ENCODE results near the genes ZRANB1, DHX32, ADAM12 and CLRN3.

DNA sequence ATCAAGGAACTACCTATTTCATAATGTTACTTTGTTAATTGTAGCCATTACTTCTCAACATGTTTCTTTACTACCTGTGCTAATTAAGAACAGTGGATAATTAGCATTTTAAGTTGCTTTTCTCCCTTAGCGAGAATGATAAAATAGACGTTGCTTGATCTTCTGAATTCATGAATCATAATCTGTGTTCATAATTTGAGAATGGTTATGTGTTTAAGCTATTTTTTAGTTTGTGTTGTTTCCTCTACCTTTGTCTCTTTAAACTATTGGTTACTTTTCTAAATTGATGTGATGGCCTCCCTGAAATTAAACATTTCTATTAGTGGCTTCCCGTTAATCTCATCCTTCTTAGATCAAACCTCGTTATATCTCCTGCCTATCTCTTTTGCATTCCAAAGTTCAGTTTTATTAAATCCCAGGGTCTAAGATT, at the start of gene ZRANB1:
ZRANB1 (plus strand) TSS at position 289 of the 430 bp plus-strand sequence.
- PRO-cap: no peak
- RAMPAGE, long total RNA, 3 experiments: no peak in any of the 3 experiments

GRCh38 chr10:124942265-124943162, 591 bp downstream of the ZRANB1 start:
- PRO-cap: no peak
- RAMPAGE, long total RNA, 3 experiments: no peak in any of the 3 experiments

GRCh38 chr10:125092976-125094216, 65.5 kb upstream of the CTBP2 start:
- PRO-cap: no peak
- RAMPAGE, long total RNA, 3 experiments: no peak in any of the 3 experiments

DNA sequence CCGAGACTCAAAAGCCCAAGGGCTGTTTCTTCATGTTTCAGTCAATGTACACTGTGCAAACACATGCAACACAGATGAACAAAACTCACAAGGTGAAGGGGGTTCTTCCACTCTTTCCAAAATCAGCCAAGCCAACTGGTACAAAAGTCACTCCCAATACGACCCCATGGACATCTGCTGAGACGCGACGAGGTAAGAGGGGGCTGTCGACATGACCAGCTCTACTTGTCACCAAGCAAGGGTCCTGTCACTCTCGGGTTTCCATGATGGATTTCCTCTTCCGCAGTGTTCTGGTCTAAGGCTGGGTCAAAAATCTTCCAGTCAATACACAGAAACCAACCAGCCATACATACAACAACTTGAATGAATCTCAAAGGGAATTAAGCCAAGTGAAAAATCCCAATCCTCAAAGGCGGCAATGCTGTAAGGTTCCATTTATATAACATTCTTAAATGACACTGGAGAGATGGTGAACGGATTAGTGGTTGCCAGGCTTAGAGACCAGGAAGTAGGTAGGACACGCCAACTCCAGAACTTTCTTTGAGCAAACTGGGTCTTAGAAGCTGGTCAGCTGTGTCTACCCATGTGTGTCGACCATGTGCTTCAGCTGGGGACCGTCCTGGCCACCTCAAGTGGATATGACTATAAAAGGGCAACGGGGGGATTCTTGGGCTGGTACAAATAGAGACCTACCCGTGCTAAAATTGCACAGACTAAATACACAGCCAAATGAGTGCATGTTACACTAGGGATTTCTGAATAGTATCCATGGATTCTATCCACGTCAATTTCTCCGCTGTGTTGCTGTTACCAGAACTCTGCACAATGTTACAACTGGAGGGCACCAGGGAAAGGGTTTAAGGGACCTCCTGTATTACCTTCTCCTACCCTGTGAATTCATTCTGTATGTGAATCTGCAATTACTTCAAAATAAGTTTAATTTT, 95.0 kb upstream of the CTBP2 start:
- PRO-cap: no peak
- RAMPAGE, long total RNA, 3 experiments: no peak in any of the 3 experiments

- PRO-cap: no peak
- RAMPAGE, long total RNA, 3 experiments: no peak in any of the 3 experiments
These were observed 99.2 kb upstream of the CTBP2 start for GRCh38 chr10:125126776-125127825.

DNA sequence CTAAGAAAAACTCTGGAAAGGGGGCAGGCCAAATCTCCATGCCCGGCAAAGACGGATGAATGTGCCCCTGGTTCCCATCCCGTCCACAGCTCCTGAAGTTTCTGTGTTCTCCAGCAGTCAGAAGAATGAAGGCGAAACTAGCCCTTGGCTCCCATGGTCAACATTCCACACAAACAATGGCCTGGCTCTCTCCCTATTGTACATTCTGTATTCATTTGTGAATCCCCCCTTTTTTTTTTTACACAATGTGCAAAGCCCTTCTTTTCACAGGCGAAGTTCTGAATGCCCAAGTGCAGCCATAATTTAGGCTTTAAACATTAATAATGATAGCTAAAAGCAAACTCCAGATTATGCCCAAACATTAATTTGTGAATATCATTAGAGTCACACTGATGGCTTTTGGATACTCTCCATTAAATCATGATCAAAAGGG, 127.3 kb upstream of the CTBP2 start:
- PRO-cap: no peak
- RAMPAGE, long total RNA, 3 experiments: no peak in any of the 3 experiments

DNA sequence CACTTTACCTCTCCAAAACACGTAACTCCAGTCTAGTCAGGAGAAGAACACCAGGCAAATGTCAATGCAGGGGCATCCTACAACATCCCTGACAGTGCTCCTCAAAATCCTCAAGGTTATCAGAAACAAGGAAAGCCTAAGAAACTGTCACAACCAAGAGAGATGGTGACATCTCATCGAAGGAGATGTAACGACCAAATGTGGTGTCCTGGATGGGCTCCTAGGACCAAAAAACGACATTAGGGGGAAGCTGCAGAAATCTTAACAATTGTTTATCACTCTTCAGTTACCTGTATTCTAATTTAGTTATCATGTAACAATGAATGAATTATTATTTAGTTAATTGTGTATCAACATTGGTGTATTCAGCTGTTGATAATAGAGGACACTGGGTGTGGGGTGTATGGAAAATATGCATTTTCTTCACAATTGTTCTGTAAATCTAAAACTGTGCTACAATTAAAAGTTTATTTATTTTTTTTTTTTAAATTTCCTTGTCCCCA, 309.3 kb upstream of the CTBP2 start:
- PRO-cap: no peak
- RAMPAGE, long total RNA, 3 experiments: no peak in any of the 3 experiments

DNA sequence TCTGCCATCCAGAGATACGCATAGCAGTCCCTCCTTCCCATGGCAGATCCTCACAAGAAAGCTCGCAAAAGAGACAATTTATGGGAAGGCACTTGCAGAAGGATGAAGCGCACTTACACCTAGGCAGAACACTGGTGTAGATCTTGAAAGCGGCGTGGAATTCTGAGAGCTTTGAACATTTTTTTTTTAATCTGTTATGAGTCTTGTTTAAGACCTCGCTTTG, 22.4 kb downstream of the TEX36 start:
- PRO-cap: no peak
- RAMPAGE, long total RNA, 3 experiments: no peak in any of the 3 experiments

GRCh38 chr10:125710188-125710637, 9.3 kb upstream of the EDRF1 start:
- PRO-cap: no peak
- RAMPAGE, long total RNA, 3 experiments: no peak in any of the 3 experiments

DNA sequence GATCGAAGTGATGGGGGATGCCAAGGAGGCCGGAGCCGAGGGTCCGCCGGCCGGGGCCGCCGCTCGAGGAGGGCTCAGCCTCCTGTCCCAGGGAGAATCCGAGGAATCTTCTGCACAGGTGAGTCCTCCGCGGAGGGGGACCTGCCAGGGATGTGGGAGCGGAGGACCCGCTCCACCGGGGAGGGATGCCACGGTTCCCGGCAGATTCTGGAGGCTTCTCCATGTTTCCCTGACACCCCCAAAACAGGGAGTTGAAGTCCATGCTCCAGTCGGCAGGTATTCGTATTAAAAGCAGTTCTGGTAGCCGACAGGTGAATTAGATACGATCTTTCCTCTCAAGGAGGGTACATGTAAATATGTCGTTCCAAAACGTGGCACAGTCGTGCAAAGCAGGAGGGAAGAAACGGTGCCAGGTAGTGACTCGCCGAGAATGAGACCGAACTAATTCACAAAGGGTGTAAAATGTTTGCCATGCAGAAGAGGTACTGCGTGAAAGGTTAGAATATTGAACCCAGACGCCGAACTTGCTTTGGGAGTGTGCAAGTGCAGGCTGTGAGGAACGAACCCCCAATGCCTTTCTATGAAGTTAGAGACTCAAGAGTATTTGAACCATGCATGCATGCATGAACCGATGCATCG, 408 bp downstream of the EDRF1 start:
- PRO-cap: no peak
- RAMPAGE, long total RNA, 3 experiments: no peak in any of the 3 experiments

DNA sequence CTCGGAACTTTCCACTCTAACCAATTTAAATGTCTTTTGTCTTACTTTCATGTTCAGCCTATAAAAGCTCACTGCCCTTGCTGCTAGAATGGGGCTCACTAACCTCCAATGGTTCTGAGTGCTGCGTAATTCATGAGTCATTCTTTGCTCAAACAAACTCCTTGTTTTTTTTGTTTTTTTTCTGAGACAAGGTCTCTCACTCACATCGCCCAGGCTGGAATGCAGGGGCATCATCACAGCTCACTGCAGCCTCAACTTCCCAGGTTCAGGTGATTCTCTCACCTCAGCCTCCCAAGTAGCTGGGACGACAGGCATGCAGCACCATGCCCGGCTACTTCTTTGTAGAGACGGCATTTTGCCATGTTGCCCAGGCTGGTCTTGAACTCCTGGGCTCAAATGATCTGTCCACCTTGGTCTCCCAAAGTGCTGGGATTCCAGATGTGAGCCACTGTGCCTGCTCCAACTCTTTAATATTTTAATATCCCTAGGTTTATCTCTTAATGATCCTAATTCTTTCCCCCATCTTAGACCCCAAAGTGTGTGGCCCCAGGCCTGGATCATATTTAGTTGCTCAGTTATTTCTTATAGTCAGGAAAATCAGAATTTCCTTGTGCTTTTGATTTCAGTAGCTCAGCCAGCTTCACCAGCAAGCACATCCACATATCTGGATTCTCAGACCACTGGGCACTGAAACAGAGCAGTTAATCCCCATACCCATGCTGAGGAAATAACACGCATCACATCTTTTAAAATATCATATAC, 1.4 kb downstream of the DHX32 start:
- PRO-cap: no peak
- RAMPAGE, long total RNA, 3 experiments: no peak in any of the 3 experiments

- PRO-cap: no peak
- RAMPAGE, long total RNA, 3 experiments: no peak in any of the 3 experiments
These were observed at the start of gene DHX32 for GRCh38 chr10:125880440-125881529. DHX32 (minus strand) TSS chr10:125881292.

DNA sequence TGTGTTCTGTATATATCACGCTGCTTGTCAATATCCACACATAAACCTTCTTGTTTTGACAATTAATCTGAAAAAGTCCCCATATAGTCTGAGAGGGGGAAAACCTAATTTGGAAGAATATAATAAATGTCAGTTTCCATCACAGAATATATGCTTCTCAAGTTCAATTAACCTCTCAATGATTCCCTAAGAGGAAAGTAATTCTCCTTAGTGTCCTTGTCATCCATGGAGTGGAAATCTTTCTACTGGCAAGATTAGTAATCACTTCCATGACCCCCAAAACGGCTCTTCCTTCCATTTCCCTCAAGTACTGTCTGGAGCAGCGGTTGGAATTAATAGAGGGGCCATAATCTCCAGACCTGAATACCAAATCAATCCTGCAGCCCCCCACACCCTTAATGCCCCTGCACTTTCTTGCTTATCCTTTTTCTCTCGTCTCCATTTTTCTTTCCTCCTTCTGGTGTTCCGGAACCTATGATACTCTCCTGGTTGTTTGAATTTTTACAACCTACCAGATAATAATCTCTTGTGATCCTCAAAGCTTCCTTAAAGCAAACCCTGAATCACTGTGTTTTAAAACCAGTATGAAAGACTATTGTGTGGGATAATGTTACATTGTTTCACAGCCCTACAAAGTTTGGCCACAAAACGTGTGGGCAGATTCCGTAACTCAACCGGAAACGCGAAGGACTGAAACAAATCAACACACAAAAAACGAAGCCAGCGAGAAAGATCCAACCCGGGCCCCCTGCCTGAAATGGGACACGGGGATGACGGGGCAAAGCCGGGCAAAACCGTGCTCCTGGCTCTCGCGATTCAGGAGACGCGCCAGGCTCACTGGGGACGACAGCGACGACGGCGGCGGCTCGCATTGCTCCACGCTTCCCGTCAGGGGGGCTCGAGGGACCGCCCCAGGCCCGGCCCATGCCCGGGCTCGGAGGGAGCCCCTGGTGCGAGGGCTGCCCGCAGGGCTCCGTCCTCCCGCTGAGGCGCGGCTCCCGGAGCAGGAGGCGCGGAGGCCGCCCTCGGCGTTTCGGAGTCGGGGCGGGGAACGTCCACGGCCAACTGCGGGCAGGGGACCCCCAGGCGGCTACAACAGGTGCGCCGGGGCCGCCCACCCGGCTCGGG, 968 bp upstream of the FANK1 start:
- PRO-cap: bidirectional peak, plus-strand start at position 819 of the sequence, minus-strand start at position 754 of the sequence
- RAMPAGE, long total RNA, 3 experiments: no peak in any of the 3 experiments

- PRO-cap: no peak
- RAMPAGE, long total RNA, 3 experiments: no peak in any of the 3 experiments
These were observed at the start of gene ADAM12 for GRCh38 chr10:126387837-126388924. ADAM12 (minus strand) TSS chr10:126388477.

DNA sequence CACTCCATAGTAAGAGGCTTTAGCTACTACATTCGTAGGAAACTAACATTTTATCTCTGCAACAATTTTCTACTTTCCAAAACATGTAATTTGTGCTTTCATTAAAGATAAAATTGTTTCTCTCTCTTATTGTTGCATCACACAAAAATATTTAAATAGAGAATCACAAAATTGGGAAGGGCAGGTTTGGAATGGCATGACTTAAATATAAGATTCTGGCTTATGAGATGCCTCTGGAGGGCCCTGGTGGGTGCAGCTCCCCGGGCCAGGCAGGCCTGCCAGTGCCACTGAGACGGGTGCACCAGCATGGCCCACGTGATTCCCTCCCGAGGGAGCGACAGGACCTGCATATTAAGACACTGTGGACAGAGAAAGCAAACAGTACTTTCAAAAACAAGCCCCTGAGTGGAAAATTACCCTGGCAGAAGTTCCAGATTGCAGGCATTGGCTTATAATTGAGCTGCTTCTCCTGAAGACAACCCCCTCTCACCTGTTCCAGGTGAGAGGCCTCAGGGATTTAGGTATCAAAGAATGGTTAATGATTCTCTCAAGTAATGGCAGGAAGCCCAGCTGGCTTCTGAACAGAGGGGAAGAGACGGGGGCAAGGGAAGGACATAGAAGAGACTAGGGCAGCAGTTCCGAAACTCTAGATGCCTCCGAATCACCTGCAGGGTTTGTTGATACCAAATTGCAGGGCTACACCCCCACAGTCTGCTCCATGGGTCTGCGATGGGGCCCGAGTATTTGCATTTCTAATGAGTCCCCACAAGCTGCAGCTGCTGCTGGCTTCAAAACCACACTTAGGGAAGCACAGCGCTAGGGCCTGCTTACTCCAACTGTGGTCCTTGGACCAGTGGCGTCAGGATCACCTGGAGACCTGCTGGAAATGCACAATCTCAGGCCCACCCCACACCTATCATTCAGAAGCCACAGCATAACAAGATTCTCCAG, 66.0 kb upstream of the DOCK1 start:
- PRO-cap: no peak
- RAMPAGE, long total RNA, 3 experiments: no peak in any of the 3 experiments

DNA sequence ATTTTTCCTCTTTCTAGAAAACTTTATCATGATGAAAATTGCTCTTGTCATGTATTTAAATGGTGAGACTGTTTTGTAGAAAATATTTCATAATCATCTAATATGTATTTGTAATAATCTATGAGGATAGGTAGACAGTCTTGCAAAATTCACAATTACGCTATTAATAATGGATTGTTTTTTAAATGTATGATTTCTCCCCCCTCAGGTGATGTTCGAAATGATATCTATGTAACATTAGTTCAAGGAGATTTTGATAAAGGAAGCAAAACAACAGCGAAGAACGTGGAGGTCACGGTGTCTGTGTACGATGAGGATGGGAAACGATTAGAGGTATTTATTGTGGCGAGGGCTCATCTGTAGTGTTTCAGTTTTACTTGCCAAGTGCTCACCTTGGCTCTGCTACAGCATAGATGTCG, 117.8 kb downstream of the DOCK1 start:
- PRO-cap: no peak
- RAMPAGE, long total RNA, 3 experiments: no peak in any of the 3 experiments

GRCh38 chr10:127886439-127887050, 6.2 kb downstream of the CLRN3 start:
- PRO-cap: no peak
- RAMPAGE, long total RNA, 3 experiments: no peak in any of the 3 experiments

- PRO-cap: no peak
- RAMPAGE, long total RNA, 3 experiments: no peak in any of the 3 experiments
These were observed at the start of gene CLRN3 for GRCh38 chr10:127892625-127893457. CLRN3 (minus strand) TSS chr10:127892941.

DNA sequence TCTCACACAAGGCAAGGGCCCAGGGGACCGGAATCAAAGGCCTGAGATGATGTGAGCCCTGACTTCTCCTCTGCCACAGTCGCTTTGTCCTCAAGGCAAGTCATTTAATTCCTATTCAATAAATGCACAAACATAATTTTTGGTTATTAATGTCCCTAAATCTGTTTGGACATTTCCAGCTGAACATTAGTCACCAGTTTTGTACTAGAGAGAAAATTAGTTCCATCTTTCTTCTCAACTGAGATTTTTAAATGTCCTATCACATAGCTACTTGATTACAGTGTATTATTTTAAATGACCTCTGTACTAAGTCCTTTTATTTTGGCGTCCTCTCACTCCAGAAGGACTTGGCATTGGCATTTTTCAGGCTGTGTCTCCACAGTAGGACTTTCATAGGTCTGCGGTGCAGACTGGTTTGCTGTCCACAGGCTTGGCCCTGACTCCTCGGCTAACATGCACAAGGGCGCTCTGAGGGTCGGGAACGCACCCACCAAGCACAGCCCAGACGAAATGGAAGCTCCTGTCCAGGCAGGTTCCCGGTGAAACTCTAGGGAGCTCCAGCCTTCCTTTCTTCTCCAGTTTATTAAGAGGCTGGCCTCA, 6.4 kb downstream of the PTPRE start:
- PRO-cap: no peak
- RAMPAGE, long total RNA, 3 experiments: no peak in any of the 3 experiments

GRCh38 chr10:127922935-127923444, 16.1 kb downstream of the PTPRE start:
- PRO-cap: bidirectional peak, plus-strand start at chr10:127923317, minus-strand start at chr10:127923006
- RAMPAGE, long total RNA, 3 experiments: no peak in any of the 3 experiments

All from gastrocnemius medialis (tissue), 3 donors.